Gastroesophageal sphincter (tissue), 4 donors: Measurements from ENCODE around the gene REN.

DNA sequence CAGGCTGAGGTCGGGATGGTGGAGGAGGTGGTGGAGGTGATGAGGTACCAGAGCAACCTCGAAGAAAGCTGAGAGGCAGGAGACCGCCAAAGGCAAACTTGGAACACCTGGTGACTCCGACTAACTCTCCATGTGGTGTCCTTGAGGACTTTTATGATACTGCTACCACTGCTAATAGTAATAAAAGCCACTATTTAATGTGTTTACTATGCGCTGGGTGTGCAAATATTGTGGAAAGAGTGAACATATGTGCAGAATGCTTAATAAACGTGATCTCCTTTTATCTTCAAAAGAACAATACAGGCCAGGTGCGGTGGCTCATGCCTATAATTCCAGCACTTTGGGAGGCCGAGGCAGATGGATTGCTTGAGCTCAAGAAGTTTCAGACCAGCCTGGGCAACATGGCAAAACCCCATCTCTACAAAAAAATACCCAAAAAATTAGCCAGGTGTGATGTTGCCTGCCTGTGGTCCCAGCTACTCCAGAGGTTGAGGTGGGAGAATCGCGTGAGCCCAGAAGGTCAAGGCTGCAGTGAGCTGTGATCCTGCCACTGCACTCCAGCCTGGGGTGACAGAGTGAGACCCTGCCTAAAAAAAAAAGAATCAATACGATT is 16.7 kb upstream of the BTG2 start:
- PRO-cap, result no peak
- RAMPAGE, long total RNA, 4 experiments, result no peak in any of the 4 experiments

- PRO-cap, result bidirectional peak, plus-strand start at chr1:203327570, minus-strand start at chr1:203327400; bidirectional peak, plus-strand start at chr1:203328187, minus-strand start at chr1:203327979
- RAMPAGE, long total RNA, 4 experiments, result no peak in any of the 4 experiments
Measured at GRCh38 chr1:203327259-203328301, 22.3 kb downstream of the BTG2 start.

DNA sequence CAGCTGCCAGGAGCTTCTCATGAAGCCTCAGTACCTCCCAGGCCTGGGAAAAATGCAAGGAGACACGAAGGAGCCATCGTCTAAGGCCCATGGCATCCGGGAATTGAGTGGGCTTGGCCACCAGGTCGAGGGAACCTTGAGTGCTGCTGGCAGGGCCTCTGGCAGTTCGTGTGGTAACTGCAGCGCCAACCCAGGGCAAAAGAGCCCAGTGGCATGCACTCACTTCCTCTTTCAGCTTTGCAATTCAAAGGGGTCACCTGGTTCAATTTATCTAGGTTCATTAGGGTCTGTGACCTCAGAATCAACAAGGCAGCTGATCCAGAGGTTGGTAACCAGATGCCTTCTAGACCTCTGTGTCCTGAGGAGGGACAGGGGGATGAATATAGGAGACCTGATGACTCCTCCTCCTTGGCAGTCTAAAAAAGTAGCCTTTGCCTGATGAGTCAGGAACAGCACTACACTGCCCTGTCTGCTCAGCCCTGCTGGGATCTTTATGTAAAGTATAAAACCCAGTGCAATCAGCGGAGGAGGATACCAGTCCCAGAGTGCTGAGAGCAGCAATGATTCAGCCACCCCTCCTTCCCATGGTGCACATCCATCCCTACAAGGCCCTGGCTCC is 11.0 kb upstream of the FMOD start:
- PRO-cap, result no peak
- RAMPAGE, long total RNA, 4 experiments, result no peak in any of the 4 experiments

DNA sequence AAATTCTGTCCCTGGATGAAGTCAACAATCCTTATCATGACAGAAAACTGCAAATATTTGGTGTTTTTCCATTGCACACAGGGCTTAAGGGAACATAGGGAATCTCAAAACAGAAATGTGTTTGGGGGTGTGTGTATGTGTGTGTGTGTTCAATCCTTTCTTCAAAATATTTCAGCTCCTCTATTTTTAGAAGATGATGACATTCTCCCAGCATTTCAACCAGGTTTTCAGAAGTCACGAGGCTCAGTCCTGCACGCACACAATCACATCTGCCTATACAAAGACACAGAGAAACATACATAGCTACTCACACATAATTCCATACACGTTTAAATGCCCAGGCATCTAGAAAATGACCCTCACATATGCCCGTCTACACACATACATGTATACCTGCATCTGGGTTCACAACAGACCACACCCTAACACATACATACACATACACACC is 28.0 kb upstream of the FMOD start:
- PRO-cap, result no peak
- RAMPAGE, long total RNA, 4 experiments, result no peak in any of the 4 experiments

GRCh38 chr1:203405656-203406437 is 54.9 kb upstream of the FMOD start:
- PRO-cap, result bidirectional peak, plus-strand start at chr1:203406183, minus-strand start at chr1:203405929
- RAMPAGE, long total RNA, 4 experiments, result no peak in any of the 4 experiments

DNA sequence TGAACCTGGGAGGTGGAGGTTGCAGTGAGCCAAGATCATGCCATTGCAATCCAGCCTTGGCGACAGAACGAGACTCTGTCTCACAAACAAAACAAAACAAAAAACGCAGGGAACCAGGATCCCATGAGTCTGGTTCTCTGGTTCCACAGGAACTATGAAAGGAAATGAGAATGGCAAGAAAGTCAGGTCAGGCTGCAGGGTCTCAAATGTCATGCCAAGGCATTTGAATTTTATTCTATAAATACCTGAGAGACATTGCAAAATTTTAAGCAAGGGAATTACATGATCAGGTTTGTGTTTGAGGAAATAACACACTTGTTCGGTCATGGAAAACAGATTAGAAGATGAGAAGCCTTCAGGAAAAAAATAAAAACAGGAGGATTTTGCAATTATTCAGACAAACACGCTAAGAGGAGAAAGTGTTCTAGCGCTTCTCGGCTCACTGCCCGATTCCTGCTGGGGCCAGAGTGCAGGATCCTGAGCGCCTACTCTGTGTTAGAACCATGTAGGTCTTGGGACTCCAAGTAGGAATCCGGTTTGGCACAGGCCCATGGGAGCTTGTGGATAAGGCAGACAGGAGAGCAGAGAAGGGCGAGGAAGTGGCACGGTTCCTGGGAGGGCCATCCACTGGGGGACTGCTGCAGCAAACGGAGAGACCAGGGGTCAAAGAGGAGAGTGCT is 8.2 kb upstream of the PRELP start:
- PRO-cap, result no peak
- RAMPAGE, long total RNA, 4 experiments, result no peak in any of the 4 experiments

DNA sequence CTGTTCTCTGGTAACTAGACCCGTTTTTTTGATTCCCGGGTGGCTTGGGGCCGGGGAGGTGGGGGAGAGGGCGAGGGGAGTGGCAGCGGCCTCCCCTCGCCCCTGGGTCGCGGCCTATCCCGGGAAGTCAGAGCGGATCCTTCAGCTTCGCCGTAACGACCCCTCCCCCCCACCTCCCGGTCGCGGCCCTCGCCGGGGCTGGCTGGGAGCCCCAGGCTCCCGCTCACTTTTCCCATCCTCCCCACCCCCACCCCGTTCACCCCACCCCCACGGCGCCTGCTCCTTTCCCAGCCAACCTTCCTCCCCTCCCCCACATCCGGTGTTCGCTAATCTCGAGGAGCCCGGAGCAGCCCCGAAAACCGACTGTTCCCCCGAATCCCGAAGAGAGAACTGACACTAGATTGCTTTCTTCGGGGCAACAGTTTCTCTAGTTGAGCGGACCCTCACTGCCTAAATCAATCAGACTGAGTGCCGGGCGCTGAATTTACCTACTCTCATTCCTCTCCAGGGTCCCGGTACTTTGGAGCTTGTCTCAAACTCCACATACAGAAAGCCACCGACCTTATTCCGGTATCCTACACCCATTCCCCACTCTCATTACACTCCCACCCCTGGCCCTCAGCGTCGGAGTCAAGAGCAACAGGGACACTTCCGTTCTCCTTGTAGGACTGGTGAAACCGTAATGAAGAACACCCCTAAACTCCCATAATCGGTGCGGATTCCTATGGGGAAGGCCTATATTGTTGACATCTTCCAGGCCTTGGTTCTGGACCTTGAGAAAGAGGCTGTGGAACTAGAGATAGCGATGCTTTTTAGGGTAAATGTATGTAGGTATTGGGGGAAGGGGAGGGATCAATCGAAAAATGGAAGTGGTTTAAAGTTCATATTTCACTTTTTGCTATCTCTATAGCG is 618 bp downstream of the ZBED6 start:
- PRO-cap, result bidirectional peak, plus-strand start at position 322 of the sequence, minus-strand start at position 204 of the sequence
- RAMPAGE, long total RNA, 4 experiments, result no peak in any of the 4 experiments

- PRO-cap, result bidirectional peak, plus-strand start at chr1:204075276, minus-strand start at chr1:204075269
- RAMPAGE, long total RNA, 4 experiments, result no peak in any of the 4 experiments
Measured at GRCh38 chr1:204075158-204075756, 2.3 kb downstream of the SOX13 start.

DNA sequence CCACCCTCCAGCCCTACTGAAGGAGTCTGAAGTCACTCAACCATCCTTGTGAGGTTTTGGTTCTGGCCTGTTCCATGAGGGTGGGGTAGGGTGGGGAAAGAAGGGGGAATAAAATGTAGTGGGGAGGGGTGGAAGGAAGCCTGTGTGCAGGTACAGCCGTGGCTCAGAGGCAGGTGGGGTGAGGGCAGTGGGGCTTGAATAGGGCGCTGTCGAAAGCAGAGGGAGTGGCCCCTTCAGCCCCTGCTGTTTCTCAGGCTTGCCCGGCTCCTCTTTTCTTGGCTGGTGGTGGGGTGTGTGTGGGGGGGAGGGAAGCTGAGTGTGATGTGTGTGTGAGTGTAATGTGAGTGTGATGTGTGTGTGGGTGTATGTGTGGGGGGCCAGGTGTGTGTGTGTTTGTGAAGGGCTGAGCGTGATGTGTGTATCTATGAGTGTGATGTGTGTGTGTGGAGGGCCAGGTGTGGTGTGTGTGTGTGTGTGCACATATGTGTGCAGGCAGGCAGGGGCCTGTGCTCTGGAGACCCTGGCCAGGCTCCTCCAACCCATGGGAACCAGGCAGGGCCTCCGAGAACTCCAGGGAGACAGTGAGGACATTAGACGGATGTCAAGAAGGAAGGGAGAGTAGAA is 9.0 kb downstream of the SOX13 start:
- PRO-cap, result no peak
- RAMPAGE, long total RNA, 4 experiments, result no peak in any of the 4 experiments

DNA sequence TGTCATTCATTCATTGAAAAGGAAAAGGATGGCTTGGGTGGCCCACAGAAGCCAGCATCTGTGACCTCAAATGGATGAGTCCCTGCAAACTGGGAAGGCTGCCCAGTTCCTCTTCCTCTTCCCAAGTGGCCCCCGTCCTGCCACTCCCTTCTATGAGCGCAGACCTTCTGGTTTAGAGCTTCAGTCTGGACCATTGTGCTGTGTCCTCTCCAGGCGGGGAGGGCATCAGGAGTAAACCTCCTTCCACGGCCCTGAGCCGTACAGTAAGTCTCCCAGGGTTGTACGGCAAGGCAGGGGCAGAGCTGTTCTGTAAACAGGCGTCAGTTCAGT is 21.9 kb downstream of the SOX13 start:
- PRO-cap, result no peak
- RAMPAGE, long total RNA, 4 experiments, result no peak in any of the 4 experiments

GRCh38 chr1:204128504-204128826 is 23.4 kb downstream of the ETNK2 start:
- PRO-cap, result no peak
- RAMPAGE, long total RNA, 4 experiments, result no peak in any of the 4 experiments

GRCh38 chr1:204166259-204166583 is at the start of gene REN:
Gene REN (minus strand): TSS chr1:204166337.
- PRO-cap, result no peak
- RAMPAGE, long total RNA, 4 experiments, result no peak in any of the 4 experiments

DNA sequence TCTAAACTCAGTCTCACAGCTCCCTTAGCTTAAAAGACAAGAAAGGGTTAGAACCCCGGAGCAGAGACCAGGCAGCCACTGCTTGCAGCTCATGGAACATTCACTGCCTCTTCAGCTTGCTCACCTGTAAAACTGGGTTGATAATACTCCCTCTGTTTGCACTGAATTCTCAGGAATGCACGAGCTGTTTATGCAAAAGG is 41.0 kb upstream of the GOLT1A start:
- PRO-cap, result no peak
- RAMPAGE, long total RNA, 4 experiments, result no peak in any of the 4 experiments

DNA sequence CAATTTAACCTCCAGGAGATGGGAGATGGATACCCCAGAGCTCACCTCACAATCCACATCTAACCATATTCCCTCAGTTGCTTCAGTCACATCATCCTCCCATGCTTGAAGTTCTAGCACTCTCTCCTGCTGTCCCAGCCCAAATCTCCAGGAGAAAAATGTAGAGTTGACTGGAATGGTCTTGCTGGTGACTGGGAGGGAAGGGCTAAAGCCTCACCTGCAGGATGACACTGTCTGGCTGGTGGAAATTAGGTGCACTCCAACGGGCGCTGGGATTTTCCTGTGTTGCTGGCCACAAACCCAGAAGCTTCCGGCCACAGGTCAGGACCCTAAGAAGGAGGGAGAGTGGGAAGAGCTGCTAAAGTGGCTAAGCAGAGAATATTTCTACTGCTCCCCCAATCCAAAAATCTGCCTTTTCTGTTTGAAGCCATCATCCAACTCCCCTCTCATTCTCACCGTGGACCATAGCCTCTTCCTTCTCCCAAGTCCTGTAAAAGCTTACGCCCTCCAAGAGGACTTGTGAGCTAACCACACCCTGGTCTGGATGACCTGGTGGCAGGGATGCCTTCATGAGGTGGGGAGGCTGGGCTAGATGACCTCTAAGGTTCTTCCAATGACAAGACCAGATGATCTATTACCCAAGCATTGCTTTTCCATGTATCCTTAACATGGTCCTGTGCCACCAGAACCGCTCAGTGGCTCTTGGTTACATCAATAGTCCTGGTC is 37.5 kb upstream of the PPP1R15B start:
- PRO-cap, result no peak
- RAMPAGE, long total RNA, 4 experiments, result no peak in any of the 4 experiments

DNA sequence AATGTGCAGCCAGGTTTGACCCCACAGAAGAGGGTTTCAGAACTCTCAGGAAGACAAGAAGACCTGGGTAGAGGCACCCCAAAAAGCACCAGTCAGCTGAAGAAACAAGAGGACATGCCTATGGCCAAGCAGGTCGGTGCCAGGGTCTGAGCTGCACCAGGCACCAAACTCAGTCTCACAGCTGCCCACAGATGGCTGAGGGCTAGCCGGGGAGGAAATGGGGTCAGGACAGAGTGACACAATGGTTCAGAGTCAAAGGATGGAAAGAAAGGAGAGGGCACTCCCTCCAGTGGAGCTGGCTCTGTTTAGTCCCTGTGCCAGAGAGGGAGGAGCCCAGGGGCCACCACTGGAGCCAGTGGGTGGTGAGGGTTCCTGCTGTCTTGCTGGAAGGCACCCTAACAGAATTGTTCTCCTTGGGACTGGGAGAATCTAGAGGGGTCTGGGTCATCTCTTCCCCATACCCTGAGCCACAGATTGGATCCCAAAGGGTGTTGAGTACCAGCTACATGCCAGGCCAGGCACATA is 17.2 kb downstream of the PIK3C2B start:
- PRO-cap, result no peak
- RAMPAGE, long total RNA, 4 experiments, result no peak in any of the 4 experiments

- PRO-cap, result no peak
- RAMPAGE, long total RNA, 4 experiments, result no peak in any of the 4 experiments
Measured at GRCh38 chr1:204493580-204493988, 1.0 kb downstream of the PIK3C2B start.

GRCh38 chr1:204506977-204507385 is 9.2 kb upstream of the MDM4 start:
- PRO-cap, result bidirectional peak, plus-strand start at chr1:204507207, minus-strand start at chr1:204507108; unidirectional peak, plus-strand start at chr1:204507207
- RAMPAGE, long total RNA, 4 experiments, result no peak in any of the 4 experiments

DNA sequence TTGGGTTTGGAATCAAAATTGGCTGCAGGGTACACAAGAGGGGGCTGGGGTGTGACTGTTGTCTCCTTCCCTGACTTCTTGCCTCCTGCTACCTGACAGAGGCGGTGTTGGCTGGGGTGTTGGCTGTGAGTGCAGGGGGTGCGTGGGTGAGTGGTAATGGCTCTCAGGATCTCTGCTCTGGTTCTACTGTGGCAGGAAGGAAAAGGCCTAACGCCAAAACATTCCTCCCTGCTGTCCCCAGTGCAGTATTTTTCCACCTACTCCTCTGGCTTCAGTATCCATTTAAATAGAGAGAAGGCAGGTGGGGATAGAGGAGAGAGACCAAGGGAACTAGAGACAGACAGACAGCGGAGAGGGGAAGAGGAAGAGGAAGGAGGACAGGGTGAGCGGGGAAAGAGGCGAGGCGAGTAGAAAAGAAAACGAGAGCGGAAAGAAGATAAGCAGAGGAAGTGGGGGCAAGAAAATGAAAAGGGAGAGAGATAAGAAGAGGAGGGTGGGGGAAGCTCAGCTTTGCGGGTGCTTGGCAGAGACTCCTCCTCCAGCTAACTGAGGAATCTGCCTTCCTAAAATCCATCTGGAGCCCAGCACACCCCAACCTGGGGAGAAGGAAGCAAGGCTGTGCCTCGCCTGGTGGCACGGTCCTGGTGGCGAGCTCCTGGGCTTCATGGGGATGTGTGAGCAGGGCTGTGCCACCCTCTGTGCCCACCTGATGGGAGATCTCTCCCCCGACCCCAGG is 20.9 kb upstream of the LRRN2 start:
- PRO-cap, result no peak
- RAMPAGE, long total RNA, 4 experiments, result no peak in any of the 4 experiments

DNA sequence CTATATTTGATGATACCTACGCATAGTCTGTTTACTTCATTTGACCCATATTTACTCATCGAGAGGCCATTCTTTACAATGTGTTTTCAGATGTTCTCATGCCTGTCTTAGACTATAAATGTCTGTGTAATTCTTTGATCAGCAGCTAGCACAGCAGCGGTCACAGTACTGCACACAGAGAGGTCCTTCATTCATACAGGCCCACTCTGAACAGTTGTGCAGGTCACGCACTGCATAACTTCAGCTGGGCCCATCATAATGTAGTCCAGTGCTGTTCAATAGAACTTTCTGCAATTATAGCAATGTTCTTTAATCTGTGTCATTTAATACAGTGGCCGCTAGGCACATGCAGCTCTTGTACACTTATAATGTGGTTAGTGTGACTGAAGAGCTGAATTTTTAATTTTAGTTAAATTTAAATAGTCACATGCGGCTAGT is 6.6 kb upstream of the NFASC start:
- PRO-cap, result no peak
- RAMPAGE, long total RNA, 4 experiments, result no peak in any of the 4 experiments

DNA sequence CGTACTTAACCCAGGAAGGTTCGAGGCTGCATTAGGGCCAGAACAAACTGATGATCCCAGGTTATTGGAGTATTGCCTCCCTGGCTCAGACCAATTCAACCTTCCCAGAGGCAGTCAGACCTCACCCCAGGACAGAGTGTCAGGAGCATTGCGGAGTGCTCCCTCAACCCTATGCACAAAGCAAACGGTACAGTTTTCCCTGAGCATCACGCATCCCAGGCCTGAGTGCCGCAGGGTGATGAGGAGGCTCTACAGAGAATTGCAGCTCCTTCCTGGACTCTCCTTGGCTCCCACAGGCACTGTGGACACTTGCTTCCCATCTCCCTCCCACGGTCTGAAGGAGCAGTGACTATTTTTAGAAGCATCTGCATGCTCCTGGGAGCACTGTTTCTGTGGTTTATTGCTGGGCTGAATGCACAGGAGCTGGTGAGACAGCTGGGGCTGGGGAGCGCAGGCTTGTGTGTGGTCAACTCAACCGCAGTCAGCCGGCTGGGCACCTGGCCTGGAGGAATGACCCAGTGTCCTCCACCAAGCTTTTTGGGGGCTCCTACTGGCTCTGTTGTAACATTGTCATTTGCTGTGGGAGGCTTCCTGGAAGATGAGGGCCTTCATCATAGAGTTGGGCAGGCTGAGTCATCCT is 43.7 kb downstream of the NFASC start:
- PRO-cap, result no peak
- RAMPAGE, long total RNA, 4 experiments, result no peak in any of the 4 experiments